ENCODE data around the genes KIF12 and AKNA.

DNA sequence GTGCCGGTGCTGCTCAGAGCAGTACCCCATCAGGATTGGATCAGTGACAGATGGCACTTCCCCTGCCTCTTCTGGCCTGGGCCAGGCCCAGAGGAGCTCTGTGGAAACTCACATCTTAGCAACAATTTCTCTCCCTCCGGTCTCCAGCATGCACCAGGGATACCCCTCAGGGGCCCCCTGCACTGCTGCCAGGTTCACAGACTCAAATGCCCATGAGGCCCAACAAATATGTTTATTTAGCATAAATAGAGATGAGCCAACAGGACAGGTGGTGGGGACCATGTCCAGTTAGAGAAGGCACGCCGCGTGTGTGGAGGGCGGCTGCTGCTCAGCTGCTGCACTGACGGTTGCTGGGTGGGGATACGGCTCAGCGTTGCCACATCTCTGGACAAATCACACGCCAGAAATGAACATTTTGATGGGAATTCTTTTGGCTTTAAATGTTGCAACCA, 89.1 kb downstream of the AMBP start:
- PRO-cap: no peak
- RAMPAGE, long total RNA: no peak

GRCh38 chr9:114004105-114004740, 73.9 kb downstream of the AMBP start:
- PRO-cap: no peak
- RAMPAGE, long total RNA: no peak

- PRO-cap: no peak
- RAMPAGE, long total RNA: no peak
These were observed 40.0 kb downstream of the AMBP start for GRCh38 chr9:114038156-114038479.

GRCh38 chr9:114076329-114076840, 1.7 kb downstream of the AMBP start:
- PRO-cap: no peak
- RAMPAGE, long total RNA: no peak

GRCh38 chr9:114082435-114083069, 4.5 kb upstream of the AMBP start:
- PRO-cap: no peak
- RAMPAGE, long total RNA: no peak

- PRO-cap: no peak
- RAMPAGE, long total RNA: no peak
These were observed at the start of gene KIF12 for GRCh38 chr9:114099185-114099660. KIF12 (minus strand) TSS chr9:114099292.

DNA sequence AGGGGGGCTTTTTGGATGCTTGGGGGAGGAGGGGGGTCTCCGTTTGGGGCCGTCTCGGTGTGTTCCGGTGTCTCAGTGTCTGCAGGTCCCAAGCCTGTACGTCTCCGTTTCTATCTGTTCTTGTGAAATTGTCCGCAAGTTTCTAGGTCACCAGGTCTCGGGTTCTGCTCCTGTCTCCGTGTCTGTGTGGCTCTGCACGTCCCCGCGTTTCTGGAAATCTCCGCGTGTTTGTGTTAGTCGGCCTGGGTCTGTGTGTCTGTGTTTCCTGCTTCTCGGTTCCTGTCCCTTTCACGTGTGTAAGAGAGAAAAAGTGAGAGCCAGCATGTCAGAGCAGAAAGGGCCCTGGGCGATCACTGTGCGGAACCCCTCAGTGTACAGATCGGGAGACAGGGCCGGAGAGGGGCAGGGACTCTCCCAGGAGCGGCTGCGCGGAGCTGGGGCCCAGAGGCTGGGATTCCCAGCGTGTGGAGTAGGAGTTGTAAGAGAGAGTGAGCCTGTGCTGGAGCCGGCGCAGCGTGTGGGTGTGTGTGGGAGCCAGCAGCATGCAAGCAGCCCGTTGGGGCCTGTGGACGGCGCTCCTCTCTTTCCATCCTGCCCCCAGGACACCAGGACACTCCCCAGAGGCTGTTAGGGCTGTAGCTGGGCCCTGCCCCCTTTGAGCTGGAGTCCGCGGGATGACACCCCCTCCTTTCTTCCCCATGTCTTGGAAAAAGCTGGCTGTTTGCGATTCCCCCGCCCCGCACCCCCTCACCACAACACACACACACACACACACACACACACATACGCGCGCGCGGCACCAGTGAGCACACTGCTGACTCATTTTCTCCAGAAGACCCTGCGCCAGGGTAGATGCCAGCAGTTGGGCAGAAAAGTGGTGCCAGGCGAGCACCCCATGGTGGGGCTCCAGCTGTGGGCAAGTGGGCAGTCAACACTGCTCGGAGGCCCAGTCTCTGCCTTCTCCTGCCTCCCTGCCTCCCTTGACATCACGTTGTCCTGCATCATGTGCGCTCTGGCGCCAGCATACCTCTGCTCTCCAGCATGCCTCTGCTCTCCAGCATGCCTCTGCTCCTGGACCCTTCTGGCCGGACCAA, 1.3 kb downstream of the COL27A1 start:
- PRO-cap: no peak
- RAMPAGE, long total RNA: no peak

DNA sequence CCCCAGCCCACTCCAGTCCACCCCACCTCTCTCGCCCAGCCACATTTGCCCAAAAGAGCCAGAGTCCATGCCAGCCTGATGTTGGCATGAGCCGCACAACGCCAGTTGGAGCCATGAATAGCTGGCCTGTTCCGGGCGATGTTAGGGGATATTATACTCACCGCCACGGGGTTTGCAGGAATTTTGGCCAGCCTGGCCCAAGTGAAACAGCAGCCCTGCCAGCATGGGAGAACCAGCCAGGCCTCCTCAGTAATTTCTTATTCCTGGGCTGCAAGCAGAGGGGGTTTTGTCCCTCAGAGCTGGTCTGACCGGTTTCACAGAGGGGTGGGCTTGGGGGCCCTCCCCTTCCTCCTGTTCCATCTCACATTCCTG, 49.9 kb downstream of the COL27A1 start:
- PRO-cap: no peak
- RAMPAGE, long total RNA: no peak

GRCh38 chr9:114233722-114234183, 78.4 kb downstream of the COL27A1 start:
- PRO-cap: no peak
- RAMPAGE, long total RNA: no peak

GRCh38 chr9:114331648-114332202, 2.1 kb downstream of the ORM2 start:
- PRO-cap: no peak
- RAMPAGE, long total RNA: no peak

GRCh38 chr9:114357828-114358415, 28.3 kb downstream of the ORM2 start:
- PRO-cap: no peak
- RAMPAGE, long total RNA: no peak

- PRO-cap: bidirectional peak, plus-strand start at chr9:114388104, minus-strand start at chr9:114387982
- RAMPAGE, long total RNA: no peak
These were observed at the start of gene AKNA for GRCh38 chr9:114387487-114388589. AKNA (minus strand) TSS chr9:114387982.

DNA sequence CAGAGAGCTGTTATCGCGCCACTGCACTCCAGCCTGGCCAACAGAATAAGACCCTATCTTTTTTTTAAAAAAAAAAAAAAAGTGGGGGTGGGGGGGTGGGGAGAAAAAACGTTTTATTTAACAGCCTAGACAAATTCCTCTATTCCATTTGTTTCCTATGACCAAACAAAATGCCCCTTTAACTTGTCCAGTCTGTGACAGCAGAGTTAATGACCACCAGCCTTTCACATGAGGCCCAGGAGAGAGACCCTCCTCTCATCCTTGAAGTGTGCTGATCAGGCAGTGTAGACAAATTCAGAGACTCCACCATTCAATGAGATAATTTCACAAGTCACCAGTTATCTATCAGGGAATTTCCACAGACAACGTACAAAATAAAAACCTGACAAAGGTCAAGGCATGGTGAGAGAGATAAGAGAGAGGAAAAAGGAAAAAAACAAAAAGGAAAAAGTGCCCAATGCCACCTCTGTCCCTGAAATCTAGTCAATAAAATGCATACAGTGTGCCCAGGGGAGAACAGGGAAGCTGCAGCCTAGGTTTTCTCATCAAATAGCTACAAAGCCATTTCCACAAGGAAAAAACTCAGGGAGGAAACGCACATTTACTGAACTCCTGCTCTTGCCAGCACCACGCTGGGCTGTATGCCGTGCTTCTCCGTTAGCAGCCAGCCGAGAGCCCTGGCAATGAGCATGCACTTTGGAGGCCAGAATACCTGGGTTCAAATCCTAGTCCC, 11.8 kb downstream of the WHRN start:
- PRO-cap: no peak
- RAMPAGE, long total RNA: no peak

DNA sequence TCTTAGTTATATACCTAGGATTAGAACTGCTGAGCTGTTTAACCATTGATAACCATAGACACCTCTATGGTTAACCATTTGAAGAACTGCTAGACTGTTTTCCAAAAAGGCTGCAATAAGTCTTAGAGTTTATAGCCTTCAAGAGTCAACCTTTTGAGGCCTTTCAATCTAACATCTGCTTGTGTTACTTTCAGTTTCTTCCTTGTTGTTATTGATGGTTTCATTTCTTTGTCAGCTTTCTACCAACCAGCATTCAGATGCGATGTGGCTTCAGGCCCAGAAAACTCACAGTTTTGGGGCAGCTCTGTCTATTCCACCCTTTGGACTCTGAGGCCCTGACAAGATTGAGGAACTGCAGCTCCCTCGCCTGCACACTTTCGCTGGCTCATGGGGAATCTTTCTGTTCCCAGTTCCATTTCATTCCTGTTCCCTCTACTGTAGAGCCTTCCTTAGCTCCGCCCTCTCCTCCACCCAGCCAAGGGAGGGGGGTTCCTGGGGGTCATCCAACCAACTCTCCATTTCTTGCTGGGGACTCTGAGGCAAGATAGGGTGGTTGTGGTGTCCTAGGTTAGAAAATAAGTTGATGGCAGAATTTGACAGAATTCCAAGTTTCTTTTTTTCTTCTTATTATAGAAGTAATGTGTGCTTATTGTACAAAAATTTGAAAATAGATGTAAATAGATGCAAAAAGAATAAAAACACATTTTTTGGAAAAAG, 13.4 kb upstream of the WHRN start:
- PRO-cap: no peak
- RAMPAGE, long total RNA: no peak

DNA sequence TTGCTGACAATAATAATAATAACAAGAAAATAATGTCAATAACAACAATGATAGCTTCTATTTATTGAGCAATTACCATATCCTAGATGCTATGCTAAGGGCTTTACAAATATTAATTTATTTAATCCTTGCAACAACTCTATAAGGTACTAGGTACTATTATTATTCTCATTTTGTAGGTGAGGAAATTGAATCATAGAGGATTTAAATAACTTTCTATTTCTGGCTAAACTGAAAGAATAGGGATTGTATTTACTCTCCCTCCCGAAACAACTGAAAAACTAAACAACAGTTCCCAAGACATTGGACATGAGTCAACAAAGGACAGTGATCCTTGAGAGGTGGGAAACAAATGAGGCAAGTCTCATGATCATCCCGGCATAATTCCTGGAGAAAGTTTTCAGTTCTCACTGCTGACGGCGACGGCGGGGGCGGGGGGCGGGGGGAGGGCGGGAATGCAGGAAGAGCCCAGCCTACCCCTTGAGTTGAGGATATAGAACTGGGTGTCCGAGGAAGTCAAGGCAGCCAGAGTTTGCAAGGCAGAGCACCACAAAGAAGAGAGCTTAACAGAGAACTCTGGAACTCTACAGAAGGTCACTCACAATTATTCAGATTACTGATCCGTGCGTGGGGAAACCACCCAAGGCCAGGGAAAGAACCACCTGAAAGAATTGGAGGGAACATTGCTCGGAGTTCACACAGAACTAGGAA, 27.3 kb upstream of the WHRN start:
- PRO-cap: no peak
- RAMPAGE, long total RNA: no peak

- PRO-cap: no peak
- RAMPAGE, long total RNA: no peak
These were observed 10.1 kb upstream of the TMEM268 start for GRCh38 chr9:114600895-114601484.

DNA sequence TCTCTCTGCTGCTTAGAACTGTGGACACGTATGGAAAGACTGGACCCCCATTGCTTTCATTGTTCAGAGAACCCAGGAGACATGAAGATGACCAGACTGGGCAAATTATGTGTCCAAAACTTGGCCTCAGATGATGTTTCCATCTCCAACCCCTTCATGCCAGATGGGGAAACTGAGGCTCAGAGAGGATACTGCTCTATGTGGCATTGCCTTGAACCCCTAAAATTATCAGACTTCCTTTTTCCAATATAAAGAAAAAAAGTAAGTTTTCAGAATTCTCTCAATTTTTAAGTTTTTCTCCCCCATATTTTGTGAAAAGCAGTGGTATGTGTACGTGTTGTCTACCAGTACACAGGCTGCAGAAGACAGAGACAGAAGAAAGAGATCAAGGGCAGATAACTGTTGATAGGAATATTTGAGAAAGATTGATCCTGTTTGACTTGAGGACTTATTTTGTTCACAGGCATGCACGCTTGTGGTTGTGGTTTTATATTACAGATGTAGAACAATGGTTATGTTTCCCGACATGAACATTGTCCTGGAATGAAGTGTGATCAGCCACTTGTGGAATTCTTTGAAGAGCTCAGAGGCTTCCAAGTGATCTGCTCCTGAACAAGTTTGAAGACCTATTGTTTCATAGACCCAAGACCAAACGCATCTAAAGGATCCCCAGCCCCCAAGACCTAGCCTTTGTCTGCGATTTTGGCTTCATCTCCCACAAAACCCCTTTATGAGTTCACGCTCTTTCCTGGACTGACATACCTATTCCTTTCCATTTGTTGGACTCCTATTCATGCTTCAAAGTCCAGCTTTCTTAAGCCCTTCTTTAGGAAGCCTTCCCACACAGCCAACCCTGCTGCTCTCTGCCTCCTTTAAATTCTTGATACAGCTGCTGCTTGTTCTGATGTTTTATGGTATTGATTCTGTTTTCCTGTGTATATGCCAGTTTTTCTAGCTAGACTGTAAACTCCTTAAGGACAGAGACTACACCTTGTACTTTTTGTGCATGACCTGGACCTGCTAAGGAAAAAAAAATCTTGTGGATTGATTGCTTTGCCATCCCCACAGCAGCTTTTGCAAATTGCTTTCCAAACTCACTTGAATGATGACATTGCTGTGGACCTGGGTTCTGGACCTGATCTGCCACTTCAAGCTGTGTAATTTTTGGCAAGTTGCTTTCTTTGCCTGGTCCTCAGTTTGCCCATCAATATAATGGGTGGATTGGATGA, 13.6 kb downstream of the TEX53 start:
- PRO-cap: no peak
- RAMPAGE, long total RNA: no peak

DNA sequence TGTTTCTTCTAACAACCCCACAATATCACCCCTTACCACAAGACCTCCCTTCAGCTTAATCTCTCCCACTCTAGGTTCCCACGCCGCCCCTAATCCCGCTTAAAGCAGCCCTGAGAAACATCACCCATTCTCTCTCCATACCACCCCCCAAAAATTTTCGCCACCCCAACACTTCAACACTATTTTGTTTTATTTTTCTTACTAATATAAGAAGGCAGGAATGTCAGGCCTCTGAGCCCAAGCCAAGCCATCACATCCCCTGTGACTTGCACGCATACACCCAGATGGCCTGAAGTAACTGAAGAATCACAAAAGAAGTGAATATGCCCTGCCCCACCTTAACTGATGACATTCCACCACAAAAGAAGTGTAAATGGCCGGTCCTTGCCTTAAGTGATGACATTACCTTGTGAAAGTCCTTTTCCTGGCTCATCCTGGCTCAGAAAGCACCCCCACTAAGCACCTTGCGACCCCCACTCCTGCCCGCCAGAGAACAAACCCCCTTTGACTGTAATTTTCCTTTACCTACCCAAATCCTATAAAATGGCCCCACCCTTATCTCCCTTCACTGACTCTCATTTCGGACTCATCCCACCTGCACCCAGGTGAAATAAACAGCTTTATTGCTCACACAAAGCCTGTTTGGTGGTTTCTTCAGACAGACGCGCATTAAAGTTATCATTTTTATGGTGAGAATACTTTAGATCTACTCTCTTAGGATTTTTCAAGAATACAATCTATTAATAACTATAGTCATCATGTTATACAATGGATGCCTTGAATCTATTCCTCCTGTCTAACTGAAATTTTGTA, 360.5 kb upstream of the TNC start:
- PRO-cap: no peak
- RAMPAGE, long total RNA: no peak

GRCh38 chr9:115649843-115650662, 503.5 kb upstream of the PAPPA start:
- PRO-cap: no peak
- RAMPAGE, long total RNA: no peak

- PRO-cap: no peak
- RAMPAGE, long total RNA: no peak
These were observed 229.8 kb upstream of the PAPPA start for GRCh38 chr9:115923590-115924311.